T47D (cell line): ENCODE data around the gene SRSF9.

- RRBS: 25% methylated on average over 1 of the region's 10 CpGs
These were observed 37.7 kb downstream of the RAB35 start for GRCh38 chr12:120078666-120079532.

- RRBS: no CpG with 5 or more reads among the region's 11 CpGs
These were observed 8.2 kb downstream of the RAB35 start for GRCh38 chr12:120108234-120108802.

DNA sequence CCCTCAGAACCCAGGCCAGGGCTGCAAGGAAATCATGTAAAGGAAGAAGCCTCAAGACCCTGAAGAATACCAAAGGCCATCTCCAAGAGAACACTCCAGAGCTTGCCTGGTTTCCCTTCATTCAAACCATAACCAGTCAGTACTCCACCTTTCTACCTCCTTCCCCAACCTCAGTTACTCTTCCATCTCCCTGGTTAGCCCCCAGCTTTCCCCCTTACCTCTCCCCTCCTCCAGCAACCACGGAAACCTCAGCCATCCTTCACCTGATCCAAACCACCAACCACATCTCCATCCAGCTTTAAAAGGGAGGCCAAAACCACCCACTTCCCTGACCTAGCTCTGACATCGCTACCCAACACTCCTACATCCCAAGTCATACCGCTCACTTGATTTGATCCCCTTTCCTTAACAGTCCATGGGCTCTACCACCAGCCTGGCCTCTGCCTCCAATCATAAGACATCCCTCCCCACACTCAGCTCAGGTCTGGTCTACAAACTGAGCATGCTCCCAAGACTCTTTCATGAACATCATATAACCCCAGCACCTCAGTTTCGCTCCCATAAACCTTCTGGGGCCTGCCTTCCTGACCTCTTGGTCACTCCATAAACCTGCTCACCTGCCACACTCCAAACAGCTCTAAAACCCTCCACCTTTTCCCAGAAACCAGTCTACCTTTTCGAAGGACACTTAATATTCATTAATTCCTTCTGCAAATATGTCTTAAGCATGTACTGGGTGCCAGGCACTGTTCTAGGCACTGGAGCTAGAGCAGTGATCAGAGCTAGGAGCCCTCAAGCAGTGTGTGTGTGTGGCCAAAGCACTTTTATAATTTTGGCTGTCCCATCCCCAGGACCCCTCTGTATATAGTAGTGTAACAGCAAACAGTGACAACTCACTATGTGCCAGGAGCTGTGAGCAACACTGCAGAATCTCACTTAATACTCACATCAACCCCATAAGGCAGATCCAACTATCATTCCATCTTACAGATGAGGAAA, 1.3 kb downstream of the RAB35 start:
- RRBS: no CpG with 5 or more reads among the region's 5 CpGs

GRCh38 chr12:120124267-120124776, 7.8 kb upstream of the RAB35 start:
- RRBS: no CpG with 5 or more reads among the region's 5 CpGs

DNA sequence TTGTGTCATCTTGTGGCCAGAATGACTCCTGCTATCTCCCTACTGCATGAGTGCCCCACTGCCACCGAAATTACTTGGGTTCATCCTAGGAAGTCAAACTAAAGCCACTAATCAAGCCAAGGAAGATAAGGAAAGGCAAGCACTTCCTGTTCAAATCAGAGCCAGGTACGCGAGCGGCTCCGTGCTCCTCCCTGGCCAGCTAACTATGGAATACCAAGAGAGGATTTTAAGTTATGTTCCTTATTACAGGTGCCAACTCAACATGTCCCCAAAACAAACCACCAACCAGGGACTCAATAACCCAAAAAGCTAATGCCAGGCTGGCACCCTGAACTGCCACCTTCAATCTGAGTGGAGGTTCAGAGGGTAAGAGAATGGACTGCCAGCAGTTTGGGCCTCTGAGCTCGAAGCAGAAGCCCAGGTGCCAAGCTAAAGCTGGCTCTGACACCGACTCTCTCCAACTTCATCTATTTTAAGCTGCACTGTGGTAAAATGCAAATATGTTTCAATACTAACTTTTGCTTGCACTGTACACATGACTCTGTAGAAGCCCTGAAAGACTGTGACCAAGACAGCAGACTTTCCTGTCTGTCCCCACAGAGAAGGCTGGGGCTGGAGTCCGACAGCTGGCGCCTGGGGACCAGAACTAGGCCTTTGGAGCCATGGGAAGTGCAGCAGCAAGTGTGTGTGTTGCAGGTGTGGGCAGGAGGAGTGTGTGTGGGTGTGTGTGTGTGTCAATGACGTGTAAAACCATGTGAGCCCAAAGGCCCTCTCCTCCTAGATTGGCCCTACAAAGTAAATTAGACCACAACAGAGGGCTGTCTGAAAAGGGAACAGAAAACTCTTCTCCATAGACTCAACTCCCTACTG, 16.2 kb upstream of the RAB35 start:
- RRBS: no CpG with 5 or more reads among the region's 10 CpGs

- RRBS: no CpG with 5 or more reads among the region's 5 CpGs
These were observed 24.8 kb upstream of the RAB35 start for GRCh38 chr12:120141396-120141785.

DNA sequence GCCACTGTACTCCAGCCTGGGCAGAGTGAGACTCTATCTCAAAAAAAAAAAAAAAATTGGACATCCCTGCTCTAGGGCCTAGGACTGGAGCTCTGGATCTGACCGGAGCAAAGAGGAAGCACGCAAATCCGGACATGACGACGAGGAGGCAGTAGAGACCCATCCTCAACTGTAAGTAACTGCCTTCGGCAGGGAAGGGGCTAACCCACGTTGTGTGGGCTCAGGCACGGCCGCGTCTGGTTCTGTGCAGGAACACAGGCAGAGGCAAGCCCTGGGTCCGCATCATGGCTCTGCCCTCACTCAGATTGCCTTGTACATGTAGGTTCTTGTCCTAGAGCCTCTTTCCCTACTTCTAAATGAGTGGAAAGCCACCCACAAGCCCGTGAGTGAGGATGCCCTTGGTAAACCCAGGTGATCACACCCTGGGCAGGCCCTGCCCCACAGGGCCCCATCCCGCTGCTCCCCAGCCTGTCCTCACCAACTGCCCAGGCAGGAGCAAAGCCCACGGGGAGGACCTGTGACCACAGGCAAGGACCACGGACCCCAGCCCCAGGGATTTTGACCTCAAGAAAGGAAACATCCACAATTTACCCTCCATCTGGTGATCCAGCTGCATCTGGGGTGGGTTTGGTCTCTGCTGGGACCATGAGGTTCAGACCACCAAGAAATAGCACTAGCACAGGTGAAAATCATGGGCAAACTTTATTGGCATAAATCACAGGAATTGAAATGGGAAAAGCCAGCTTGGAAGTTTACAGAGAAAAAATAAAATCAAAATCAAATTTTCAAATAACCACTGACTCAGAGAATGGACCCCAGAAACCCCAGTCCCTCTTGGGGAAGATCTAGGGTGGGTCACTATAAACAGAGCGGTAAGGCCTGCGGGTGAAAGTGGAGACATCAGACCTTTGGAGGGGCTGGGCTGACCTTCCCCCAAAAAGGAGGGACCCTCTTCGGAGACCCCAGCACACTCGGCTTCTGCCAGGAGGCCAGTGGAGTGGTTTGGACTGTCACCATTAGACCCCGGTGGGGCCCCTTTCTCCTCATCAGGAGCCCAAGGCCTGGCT, 9.2 kb upstream of the RPLP0 start:
- RRBS: no CpG with 5 or more reads among the region's 20 CpGs

GRCh38 chr12:120228705-120229139, 27.8 kb upstream of the RPLP0 start:
- RRBS: 3% methylated on average over 6 of the region's 15 CpGs

- RRBS: no CpG with 5 or more reads among the region's 12 CpGs
These were observed 23.4 kb downstream of the PXN start for GRCh38 chr12:120241983-120242759.

DNA sequence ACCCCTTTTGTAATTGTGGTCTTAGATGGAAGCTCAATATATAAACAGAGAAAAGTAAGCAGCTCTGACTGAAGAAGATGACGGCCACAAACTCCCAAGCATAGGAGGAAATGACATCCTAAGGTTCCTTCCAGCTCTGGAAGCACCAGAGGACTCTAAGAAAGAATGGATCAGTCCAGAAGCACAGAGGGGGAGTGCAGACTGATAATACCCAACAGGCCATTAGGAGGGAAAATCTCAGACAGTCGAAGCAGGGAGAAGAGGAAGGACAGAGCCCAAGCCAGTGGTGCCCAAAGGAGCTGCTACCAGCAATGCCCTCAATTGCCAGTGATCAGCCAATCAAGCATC, 16.4 kb downstream of the PXN start:
- RRBS: no CpG with 5 or more reads among the region's 2 CpGs

- RRBS: no CpG with 5 or more reads among the region's 17 CpGs
These were observed 3.0 kb downstream of the MSI1 start for GRCh38 chr12:120365720-120366522.

DNA sequence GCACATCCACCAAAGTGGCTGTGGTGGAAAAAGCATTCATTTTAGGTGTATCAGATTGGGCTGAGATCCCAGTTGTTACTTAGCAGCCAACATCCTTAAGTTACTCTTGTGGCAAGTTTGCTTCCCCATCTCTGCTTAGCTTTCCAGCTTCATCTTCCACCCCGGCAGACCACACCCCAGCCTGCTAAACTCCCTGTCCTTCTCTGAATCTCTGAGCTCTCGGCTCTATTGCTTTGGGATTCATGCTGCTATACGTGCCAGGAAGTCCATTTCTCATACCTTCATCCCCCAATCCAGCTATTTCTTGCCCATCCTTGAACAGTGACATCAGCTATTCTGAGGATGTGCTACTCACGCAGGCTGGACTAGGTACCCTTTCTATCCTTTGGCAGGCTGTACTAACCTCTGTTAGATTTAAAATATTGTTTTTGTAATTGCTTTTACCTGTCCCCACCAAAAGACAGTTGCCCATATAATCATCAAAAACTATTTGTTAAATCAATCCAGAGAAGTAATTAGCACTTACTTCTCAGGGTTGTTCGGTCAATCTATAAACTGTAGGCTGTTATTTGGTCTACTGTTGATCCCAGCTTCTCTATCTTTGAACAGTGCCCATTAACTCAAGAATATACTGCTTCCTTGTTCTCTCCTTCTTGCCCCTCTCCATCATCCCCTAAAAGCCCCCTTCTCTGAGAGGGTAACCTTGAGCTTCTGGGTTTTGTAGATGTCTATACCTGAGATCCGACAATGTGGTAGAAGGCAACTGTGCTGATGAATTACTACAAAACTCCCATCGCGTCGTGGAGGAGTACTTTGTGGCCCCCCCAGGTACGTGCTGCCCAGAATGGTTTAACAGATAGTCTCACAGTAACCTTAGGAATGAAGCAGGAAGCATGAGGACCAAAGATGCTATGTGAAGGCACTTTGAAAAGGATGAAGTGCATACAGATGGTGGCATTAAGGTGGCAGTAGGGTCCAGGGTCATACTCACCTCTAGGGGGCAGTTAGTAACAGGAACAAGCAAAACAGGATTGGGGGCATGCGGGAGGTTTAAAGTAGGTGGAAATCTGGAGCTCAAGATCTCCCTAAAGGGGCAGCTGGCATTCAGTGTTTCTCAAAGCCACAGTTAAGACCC, 10.5 kb downstream of the GATC start:
- RRBS: no CpG with 5 or more reads among the region's 11 CpGs

- RRBS: 1% methylated on average over 8 of the region's 69 CpGs
These were observed at the start of gene SRSF9 for GRCh38 chr12:120469612-120470354. Gene SRSF9, minus strand, starts transcription at chr12:120469748.

DNA sequence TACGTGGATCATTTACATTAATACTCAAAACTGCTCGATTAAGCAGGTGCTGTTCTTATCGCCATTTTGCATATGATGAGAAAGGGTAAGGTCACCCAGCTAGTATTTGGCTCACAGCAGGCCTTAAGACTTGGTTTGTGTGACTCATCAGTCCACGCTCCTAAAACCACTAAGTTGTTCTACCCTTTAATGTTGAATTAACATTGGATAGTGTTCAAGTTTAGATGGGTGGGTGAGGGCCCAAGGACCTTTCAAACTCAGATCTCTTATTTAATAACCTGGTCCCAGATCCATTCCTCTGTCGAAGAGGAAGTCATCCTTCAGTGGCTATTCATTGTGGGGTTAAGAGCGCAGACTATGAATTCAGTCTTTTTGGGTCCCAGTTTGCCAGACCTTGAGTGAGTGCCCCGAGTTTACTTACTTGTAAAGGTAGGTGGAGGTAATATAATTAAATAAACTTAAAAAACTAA, 1.0 kb downstream of the RNF10 start:
- RRBS: no CpG with 5 or more reads among the region's 7 CpGs

DNA sequence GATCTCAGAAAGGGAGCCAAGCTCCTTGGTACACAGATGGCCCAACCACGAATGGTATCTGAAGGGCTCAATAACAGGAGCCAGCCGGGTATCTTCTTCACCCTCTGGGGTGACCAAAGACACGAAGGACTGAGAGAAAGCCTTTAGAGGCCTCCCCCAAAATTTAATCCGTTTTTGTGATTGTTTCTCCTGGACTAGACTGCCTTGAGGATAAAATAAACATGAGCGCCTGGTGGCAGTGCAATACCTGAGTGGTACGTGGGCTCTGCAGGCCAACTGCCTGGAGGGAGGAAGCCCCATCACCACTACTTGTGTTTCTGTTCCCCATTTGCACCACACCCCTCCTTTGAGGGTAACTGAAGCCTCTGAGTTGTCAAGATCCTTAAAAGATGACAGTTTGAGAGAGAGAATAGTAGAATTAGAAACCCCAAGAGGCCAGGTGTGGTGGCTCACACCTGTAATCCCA, 2.1 kb upstream of the MLEC start:
- RRBS: no CpG with 5 or more reads among the region's 6 CpGs

DNA sequence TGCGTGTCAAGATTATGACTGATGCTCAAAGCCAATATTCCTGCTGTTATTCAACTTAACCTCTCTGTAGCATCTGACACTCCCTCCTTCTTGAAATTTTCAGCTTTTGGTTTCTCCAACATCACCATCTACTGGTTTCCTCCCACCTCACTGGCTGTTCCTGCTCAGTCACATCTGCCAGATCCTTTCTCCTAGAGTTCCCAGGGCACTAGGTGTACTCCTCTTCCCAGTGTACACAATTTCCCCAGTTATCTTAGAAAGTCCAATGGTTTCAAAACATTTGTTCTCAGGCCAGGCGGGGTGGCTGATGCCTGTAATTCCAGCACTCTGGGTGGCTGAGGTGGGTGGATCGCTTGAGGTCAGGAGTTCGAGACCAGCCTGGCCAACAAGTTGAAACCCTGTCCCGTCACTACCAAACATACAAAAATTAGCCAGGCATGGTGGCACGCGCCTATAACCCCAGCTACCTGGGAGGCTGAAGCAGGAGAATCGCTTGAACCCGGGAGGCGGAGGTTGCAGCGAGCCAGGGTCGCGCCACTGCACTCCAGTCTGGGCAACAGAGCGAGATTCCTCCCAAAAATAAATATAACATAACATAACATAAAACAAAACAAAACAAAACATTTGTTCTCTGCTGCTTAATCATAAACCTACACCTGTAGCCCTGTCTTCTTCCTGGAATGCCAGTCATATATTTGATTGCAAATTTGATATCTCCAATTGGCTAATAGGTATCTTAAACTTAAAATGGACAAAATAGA, 60.6 kb downstream of the SPPL3 start:
- RRBS: no CpG with 5 or more reads among the region's 14 CpGs

DNA sequence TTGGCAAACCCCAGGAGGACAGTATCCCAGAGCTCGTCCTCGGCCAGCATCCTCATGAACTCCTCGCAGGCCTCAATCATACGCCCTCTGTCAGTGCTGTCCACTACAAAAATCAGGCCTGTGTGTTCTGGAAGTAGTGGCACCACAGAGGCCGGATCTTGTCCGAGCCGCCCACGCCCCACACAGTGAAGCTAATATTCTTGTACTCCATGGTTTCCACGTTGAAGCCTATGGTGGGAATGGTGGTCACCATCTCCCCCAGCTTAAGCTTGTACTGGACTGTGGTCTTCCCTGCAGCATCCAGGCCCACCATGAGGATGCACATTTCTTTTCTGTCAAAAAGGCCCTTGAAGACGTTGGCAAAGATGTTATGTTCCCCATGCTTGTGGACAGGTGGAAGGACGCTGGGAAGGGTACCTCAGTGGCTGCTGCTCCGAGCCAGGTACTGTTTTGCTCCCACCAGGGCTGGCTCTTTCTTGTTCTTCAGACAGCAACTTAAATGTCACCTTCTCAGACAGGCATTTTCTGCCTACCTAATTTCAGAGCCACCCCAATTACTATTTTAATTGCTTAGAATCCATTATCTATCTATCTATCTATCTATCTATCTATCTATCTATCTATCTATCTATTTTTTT, 58.8 kb downstream of the SPPL3 start:
- RRBS: no CpG with 5 or more reads among the region's 12 CpGs

- RRBS: no CpG with 5 or more reads among the region's 4 CpGs
These were observed 56.3 kb downstream of the SPPL3 start for GRCh38 chr12:120847736-120848402.

DNA sequence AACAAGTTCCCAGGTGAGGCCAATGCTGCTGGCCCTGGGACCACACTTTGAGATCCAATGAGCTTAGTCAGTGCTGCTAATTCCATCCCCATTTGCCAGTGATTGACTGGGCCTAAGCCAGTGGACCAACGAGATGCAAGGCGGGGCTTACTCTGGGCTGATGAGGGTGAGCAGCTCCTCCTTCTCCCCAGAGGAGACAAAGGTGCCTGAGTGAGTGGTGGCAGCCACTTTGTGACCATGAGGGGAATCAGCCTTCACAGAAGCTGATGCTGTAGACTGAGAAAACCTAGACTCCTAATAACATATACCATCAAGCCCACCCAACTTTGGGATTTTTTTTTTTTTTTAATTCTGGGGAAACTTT, 23.1 kb upstream of the HNF1A start:
- RRBS: no CpG with 5 or more reads among the region's 2 CpGs

- RRBS: no CpG with 5 or more reads among the region's 8 CpGs
These were observed 16.8 kb upstream of the HNF1A start for GRCh38 chr12:120961597-120961906.